Mammary microvascular endothelial cell (primary cell): Measurements from ENCODE around the gene E2F3.

GRCh38 chr6:17584050-17584461 lies 16.0 kb upstream of the FAM8A1 start:
- RAMPAGE, long total RNA = no peak

DNA sequence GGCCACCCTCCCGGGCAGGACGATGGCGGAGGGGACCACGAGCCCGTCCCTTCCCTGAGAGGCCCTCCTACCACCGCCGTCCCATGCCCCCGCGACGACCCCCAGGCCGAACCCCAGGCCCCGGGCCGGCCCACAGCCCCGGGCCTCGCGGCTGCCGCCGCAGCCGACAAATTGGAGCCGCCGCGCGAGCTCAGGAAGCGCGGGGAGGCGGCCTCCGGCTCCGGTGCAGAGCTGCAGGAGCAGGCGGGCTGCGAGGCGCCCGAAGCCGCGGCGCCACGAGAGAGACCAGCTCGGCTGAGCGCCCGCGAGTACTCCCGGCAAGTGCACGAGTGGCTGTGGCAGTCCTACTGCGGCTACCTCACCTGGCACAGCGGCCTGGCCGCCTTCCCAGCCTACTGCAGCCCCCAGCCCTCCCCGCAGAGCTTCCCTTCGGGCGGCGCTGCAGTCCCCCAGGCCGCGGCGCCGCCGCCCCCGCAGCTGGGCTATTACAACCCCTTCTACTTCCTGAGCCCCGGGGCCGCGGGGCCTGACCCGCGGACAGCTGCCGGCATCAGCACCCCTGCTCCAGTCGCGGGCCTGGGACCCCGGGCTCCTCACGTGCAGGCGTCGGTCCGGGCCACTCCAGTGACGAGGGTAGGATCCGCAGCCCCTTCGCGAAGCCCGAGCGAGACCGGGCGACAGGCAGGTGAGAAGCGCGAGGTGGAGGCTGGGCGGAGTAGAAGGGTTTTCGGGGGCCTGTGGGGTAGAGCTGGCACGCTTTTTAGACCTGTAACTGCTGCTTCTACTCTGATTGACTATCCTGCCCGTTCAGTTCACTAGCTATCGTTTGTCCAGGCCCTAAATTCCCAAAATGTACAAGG lies 565 bp downstream of the FAM8A1 start:
- RAMPAGE, long total RNA = no peak

GRCh38 chr6:17669403-17669989 lies 37.2 kb downstream of the NUP153 start:
- RAMPAGE, long total RNA = no peak

DNA sequence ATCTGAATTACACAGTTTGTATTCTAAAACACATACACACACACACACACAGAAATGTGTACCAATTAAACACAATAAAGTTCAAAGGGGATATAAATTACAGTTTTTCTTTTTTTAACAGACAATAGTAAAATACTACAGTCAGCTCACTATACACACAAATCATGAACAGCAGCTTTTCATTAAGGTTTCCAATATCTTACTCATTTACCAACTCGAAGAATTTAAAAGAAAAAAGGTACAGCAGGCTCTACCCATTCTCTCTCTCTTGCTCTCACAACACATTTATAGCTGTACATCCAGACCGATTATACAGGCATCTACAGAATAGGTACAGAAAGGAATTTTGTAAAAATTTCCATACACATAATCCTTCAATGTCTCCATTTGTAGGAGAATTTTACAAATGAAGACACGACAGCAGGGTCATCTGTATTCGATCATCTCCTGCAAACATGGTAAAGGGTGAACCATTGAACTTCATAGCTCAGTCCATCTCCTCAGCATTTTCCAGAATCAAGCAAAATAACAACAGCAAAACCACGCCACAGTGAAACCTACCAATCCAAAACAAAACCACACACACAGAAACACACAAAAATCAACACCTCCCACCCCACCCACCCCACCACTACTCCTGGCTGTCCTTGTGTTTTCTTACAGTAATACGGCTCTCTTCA lies 52.7 kb upstream of the NUP153 start:
- RAMPAGE, long total RNA = no peak

DNA sequence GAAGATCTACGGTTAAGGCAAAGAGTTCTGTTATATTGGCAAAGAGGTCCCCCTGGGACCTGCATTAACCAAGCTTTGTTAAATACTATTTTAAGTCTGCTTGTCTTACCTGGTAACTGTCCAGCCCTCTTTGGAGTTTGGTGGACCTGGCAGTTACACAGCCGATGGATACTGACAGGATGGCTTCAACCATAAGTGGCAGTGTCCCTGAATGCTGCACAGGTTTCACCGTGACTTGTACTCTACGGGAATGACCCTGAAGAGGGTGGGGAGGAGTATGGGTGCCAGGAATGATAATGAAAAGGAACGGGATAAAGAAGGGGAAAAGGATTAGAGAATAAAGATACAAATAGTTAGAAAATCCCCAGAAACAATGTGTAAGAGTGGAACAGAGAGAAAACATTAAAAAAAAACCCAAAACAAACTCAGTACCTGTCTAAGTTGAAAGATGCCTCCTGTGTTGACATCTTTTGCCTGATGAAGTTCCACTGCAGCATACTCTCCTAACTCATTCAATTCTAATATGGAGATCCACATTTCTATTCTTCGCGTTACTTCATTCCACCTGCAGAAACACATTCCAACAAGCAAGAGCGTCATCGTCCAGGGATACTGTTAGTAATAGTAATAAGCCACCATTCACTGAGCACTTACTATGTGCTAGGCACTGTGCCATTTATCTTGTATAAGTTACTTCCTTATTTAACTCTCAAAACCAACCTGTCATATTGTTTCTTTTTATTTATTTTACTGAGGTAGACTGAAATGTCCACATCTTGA lies 87.6 kb upstream of the NUP153 start:
- RAMPAGE, long total RNA = no peak

GRCh38 chr6:17830980-17831471 lies 124.3 kb upstream of the NUP153 start:
- RAMPAGE, long total RNA = no peak

DNA sequence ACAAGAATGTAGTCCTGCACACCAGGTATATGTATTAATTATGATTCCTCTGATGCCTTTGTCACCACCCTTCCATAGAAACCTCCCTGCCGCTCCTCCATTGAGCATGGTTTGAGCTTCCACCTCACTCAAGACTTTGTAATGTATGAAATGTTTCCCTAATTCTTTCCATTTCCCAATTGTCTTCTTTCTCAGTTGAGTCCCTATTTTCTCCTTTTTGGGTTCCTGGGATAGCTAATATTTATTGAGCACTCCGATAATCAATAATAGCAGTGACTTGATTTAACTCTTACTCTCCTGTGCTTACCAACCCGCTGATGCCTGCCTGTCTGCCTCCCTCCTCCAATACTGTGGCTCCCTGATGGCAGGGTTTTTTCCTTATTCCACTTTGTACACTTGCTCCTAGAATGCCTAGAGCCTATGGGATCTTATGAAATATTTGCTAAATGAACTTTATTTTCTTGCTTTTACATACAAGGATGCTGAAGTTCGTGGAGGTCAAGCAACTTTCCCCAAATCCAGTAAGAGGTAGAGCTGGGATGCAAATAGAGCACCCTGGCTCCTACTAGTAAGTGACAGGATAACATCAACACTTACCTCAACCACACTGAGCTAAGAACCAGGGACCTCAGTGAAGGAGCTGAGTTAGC lies 136.8 kb downstream of the KIF13A start:
- RAMPAGE, long total RNA = no peak

DNA sequence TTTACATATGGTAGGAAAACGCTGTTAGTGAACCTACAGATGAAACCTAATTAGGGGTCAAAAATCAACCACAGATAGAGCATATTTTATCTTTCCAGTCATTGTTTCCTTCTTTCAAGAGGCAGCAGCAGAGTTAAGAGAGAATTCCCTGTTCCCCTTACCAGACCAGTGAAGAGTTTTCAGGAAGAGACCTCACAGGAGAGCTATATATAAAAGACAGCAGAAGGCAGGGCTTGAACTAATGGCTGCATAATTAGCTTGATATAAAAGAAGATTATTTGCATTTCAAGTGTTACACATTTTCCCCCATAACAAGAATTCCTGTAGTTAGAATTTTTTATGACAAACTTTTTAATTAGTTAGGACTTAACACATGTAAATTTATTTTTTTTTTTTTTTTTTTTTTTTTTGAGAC lies 47.0 kb downstream of the KIF13A start:
- RAMPAGE, long total RNA = no peak

- RAMPAGE, long total RNA = no peak
Observed at GRCh38 chr6:17988501-17988806, 1.0 kb upstream of the KIF13A start.

- RAMPAGE, long total RNA = no peak
Observed at GRCh38 chr6:18056847-18057293, 65.6 kb downstream of the NHLRC1 start.

DNA sequence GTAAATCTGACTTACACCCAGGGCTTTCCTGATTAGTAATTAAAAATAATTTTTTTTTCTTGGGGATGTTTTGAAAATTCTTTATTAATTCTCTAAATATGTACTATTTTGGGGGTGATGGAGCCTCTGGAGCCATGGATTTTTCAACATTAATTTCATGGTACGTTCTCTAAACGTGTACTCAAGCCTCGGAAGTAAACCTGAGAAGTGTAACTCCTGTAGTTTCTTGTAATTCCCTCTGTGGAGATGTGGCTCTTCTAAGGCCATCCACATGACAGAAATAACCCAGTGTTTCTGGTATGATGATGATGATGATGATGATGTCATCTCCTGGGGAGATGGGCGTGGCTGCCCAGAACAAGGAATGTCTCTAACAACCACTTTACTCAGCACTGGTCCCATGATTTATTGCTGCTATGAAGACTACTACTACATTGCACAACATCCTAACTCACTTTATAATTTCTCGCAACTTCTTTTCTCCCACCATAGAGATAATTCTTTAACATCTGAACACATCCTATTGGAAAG lies 6.7 kb downstream of the TPMT start:
- RAMPAGE, long total RNA = no peak

DNA sequence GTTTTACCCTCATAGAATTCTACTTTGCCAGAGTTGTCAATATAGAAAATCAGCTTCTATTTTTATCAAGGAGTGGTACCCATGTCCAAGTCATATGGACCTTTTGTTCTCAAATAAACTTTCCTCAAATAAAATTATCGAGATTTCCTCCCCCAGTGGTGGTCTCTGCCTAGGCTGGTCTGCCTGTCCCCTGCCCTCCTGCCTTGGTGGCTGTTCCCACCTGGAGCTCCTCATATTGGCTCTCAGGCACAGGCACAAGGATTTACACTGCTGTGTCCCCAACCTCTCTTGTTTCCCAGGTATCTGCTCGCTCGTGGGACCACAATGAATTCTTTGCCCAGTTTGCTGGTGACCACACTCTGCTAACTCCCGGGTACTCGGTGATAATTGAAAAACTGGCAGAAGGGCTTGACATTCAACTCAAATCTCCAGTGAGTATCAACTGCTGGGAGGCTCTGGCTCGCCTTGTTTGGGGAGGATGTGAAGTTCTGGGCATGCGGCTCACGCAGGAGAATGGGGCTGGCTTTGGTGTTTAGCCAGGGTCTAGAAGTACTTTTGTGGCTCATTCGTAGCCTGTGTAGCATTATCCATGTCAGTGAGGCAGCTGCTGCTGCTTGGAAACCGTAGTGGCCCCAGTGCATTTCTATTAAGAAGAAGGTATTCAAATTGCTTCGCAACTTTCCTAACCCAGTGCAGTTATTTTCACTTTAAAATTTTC lies 52.0 kb downstream of the KDM1B start:
- RAMPAGE, long total RNA = no peak

DNA sequence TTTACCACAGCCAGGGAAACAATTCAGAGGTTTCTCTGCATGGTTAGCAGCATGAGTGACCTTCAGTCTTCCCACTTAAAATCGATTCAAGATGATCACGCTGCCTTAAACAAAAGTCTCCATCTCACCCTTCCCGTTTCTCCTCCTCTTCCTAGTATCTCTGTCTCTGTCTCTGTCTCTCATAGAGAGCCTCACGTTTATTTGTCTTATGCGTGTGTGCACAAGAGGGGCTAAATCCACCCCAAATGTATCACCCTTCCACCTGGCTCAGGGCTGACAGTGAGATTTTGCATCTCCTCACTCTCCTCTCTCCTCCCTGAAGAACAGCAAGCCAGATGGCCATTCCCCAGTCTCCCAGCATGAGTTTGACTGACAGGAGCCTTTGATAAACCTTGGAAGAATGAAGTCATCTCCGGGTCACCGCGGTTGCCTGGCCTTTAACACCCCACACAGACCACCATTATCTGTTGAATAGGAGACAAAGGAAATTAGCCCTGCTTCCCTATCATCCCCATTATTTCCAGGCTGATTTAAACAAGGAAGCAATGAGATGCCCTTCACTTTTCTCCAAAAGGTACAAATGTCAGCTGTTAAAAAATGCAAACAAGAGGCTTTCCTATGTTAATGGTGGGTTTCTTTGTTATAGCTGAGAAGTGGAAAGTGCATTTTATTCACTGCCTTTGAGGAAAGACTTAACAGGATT lies 525.0 kb upstream of the ID4 start:
- RAMPAGE, long total RNA = no peak

GRCh38 chr6:19690498-19690800 lies 146.7 kb upstream of the ID4 start:
- RAMPAGE, long total RNA = no peak

DNA sequence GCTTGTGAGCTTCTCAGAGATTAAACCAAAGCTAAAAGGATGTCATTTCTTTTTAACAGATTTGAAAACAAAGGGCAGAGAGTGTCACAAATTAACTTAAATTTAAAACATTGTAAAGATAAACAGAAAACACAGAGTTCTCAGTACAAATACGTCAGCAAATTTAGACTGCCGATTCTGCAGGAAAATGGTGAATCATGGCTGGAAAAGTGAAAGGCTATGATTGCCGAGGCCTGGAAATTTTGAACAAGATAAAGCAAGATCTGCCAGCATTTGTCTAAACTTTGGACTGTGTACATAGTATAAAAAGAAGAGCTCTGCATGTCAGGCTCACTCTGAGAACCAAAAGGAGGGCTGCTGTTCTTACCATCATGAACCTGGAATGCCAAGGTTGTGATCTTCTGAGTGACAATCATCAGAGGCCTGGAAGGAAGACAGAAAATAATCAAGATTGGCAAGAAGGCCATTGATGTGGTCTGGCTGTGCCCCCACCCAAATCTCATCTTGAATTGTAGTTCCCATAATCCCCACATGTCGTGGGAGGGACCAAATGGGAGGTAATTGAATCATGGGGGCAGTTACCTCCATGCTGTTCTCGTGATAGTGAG lies 81.4 kb downstream of the MBOAT1 start:
- RAMPAGE, long total RNA = no peak

- RAMPAGE, long total RNA = no peak
Observed at GRCh38 chr6:20144444-20145091, 67.7 kb downstream of the MBOAT1 start.

- RAMPAGE, long total RNA = no peak
Observed at GRCh38 chr6:20201864-20202457, 10.3 kb downstream of the MBOAT1 start.

DNA sequence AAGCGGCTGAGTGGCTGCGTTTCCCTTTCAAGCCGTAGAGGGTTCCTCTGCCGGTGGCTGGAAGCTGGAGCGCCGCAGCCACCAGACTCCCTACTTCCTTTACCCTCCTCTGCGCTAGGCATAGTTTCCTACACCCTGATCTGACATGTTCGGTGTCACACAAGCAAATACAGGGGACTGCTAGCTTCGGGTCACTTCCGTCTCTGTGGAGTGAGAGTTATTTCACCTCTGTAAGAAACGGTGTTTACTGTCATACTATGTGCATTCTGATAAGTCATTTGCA lies 500 bp upstream of the MBOAT1 start:
- RAMPAGE, long total RNA = no peak

- RAMPAGE, long total RNA = no peak
Observed at GRCh38 chr6:20334306-20334825, 67.3 kb upstream of the E2F3 start.

DNA sequence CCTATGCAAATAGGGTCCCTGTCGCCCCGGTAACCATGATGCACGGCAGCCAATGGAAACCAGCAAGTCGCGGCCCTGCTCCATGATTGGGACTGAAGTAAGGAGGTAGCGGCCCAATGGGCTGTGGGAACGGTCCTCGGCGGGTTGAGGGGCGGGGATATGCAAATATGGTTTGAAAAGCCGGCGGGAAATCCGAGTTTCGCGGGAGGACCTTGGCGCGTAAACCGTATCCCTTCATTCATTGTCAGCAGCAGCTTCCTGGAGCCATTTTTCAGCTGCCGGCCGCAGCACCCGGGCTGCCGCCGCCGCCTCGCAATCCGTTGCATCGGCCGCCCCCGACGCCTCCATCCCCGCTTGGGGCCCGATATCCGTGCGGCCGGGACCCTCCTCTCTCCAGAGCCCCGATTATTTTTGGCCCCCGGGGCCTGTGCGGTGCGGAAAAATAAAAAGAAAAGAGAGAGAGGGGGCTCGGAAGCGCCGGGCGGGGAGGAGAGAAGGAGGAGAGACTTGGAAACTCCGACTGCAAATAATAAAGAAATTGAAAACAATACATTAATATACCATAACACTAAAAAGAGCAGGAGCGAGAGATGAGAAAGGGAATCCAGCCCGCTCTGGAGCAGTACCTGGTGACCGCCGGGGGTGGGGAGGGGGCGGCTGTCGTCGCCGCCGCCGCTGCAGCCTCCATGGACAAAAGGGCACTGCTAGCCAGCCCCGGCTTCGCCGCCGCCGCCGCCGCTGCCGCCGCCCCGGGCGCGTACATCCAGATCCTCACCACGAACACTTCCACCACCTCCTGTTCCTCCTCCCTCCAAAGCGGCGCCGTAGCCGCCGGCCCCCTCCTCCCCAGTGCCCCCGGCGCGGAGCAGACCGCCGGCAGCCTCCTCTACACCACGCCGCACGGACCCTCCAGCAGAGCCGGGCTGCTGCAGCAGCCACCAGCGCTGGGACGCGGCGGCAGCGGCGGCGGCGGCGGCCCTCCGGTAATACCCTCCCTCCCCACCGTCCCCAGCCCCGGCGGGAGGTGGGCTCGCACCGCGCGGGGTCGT lies at the start of gene E2F3:
TSS of gene E2F3 (plus strand) at position 237 of the 1,049 bp plus-strand sequence.
- RAMPAGE, long total RNA = start-site peak on the plus strand centred at position 225 of the sequence, 84 bp wide, 50 and 40 reads in 2 replicates